Parietal lobe (tissue), 2 donors: ENCODE results near the gene SH3GL2.

DNA sequence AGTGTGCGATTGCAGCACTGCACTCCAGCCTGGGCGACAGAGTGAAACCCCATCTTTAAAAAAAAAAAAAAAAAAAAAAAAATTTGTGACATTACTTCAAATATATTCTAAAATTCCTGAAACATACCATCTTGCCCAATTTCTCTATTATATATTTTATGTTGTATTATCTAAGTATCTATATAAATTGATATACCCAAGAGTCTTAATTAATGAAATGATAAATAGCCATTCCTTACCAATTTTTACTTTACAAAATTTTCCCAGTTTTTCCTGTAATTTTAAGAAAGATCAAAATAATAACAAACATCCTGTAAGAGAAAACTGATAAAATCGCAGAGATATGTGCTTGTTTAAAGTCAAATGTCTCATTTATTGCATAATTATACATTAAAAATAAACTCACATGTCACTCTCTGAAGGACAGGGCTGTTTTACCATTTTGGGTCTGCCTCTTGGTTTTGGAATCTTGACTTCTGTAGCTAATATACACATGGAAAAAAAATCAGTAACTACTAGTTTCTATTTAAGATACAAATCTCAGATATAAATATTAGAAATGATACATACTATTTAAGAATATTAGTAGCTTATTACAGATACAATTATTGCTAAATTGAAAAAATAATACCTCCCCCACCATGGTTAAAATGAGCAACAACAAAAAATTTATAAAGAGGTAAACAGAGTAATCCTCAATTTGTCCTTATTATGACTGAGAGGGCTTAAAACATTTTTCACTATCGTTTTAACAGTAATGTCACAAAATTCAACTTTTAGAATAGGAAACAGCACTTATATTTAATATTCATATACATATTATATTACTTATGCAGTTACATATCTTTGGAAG is 32.5 kb downstream of the PSIP1 start:
- RAMPAGE, long total RNA = no peak

DNA sequence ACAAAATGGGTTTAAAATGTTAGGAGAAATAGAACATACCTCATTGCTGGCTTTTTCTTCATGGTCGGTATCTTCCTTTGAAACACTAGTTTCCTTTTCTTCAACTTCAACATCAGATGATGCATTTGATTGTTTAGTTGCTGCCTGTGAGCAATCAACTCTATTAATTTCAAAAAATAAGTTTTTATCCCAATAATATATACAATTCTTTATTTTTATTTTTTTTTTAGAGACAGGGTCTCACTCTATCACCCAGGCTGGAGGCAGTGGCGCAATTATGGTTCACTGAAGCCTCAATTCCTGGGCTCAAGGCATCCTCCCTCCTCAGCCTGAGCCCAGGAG is 24.0 kb downstream of the PSIP1 start:
- RAMPAGE, long total RNA = no peak

DNA sequence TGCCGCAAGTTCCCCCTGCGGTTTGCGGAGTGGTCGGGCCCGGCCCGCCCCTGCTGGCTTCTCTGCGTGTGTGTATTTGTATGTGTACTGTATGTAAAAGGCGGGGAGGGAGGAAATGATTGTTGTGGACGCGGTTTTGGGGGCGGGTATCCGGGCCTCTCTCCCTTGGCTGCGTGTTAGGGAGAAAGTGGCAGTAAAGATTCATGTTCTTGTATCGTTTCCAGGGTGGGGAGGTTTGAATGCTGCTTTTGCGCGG is 346 bp upstream of the PSIP1 start:
- RAMPAGE, long total RNA = no peak

GRCh38 chr9:15531075-15531478 is 20.3 kb upstream of the PSIP1 start:
- RAMPAGE, long total RNA = no peak

DNA sequence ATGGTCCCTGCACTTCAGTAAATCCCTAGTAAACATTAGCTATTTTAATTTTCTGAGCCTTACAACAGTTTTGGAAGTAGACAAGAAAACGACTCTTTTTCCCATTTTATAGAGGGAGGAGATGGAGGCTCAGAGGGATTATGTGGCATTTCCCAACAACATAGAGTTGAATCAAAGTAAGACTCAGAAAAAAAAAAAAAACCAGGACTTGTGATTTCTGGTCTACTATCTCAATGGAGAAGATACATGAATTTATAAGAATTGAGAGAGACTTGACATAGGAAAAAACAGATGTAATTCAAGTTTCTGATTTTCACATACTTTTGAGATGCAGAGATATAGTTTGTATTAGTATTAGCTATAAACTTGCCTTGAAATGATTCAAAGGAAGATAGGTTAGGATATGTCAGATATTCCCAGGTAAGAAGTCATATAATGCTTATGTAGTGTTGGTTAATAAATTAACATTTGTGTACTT is 365.4 kb downstream of the CCDC171 start:
- RAMPAGE, long total RNA = no peak

DNA sequence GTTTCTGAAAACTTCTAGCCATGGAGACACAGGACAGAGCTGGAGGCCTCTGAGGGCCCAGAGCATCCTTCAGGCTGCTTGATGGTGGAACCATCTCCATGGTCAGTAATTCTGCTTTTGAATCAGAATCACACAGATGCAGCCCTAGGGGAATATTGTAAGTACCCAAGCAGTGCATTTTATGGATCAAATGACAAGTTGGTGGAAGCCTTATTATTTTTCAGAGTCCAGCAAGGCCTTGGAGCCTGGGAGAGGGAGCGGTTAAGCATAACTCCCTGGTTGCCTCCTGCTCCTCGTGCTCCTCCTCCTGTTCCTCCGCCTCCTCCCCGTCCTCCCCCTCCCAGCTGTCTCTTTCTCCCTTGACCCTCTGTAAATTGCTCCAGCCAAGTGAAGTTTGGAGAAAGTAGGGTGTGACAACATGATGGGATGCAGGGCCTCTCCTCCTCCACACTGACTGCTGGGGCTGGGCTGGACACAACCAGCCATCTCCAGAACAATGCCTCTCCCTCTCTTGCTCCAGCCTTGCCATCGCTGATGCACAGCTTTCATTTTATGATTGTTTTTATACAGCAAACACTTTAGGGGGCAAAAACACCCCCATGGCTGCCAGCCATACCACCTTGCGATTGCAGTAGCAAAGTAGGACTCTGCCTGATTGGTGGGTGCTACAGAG is 586.9 kb downstream of the CCDC171 start:
- RAMPAGE, long total RNA = no peak

DNA sequence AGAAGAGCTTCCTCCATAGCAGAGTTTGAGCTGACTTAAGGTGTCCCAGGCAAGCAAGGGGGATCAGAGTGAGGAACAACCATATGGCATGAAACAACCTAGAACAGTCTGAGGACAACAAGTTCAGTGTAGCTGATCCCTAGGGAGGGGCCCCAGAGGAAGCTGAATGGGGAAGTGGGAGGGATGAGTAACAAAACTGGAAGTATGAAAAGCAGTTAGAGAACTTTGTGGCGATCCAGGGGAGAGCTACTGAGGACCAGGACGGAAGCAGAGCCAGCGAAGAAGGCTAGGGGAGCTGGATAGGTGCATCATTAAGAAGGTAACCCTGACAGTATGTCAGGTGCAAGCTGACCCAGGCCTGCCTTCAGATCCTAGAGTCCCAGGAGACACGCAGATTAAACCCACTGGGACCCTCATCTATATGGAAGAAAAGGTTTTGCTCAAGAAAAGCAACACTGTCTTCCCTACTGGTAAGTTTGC is 580.8 kb downstream of the BNC2 start:
- RAMPAGE, long total RNA = no peak

DNA sequence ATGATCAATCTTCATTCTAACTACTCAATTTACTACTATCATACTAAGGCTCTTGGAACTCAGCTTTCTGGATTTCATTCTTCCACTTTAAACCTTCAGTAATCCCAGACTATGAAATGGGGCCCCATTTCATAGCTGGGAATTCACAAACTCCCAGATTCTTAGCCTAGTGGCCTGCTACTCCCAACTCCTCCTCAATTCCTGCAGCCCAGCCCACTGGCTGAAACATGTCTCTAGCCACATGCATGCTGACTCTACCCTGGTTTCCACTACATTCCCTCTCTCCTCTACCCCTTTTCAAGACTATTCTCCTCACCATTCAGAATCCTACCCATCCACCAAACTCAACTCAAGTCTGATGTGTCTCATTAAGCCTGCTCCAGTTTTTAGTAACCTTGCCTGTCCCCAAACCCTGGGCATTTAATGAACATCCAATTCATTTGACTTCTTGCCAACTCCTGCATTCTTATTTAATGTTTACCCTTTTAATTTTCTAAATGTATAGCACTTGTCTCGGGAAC is 370.5 kb downstream of the BNC2 start:
- RAMPAGE, long total RNA = no peak

DNA sequence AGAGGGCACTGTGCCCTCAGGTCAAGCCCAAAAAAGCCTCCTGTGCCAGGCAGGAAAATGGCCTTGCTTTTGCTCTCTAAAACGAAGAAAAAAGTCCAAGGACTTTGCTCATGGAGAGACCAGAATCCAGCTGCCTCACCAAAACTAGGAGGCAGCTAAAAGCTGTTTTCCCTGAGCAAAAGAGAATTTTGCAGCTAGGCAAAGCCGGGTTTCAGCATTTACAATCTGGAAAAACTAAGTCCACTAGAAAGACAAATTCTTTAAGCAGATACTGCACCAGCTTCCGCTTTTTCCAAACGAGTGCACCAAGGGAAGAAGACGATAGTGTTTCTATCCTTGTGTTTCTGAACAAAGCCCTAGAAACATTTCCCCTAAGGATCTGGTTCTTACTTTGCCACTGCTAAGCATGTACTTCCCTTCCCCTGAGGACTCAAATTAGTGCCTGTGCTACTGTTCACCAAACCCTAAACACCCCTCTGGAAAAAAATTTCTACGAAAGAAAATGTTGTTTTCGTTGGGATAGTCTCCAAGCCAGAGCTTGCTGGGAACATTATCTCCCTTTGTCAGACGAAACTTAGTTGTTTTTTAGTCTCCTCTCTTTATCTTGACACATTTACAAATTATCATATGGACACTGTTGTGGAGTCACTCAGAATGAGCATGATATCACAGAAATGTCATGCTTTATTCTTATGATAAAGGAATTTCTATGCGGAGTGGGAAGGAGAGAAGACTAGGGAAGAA is 294.6 kb downstream of the BNC2 start:
- RAMPAGE, long total RNA = no peak

DNA sequence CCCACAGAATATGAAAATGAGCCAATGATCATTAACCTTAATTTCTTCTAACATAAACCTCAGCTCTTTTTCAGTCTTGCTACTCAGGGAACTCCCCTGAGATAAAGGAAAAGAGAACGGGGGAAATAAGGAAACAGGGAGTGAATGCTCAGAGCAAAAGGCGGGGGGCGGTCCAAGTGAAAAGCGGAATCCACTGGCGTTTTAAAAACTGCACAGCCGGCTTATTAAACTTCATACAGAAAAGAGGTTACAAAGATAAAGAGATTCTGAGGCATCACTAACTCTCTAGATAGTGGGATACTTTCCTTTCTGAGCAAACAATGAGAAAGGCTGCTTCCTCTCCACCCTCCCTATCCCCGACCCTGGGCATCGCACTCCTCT is 245.1 kb downstream of the BNC2 start:
- RAMPAGE, long total RNA = no peak

DNA sequence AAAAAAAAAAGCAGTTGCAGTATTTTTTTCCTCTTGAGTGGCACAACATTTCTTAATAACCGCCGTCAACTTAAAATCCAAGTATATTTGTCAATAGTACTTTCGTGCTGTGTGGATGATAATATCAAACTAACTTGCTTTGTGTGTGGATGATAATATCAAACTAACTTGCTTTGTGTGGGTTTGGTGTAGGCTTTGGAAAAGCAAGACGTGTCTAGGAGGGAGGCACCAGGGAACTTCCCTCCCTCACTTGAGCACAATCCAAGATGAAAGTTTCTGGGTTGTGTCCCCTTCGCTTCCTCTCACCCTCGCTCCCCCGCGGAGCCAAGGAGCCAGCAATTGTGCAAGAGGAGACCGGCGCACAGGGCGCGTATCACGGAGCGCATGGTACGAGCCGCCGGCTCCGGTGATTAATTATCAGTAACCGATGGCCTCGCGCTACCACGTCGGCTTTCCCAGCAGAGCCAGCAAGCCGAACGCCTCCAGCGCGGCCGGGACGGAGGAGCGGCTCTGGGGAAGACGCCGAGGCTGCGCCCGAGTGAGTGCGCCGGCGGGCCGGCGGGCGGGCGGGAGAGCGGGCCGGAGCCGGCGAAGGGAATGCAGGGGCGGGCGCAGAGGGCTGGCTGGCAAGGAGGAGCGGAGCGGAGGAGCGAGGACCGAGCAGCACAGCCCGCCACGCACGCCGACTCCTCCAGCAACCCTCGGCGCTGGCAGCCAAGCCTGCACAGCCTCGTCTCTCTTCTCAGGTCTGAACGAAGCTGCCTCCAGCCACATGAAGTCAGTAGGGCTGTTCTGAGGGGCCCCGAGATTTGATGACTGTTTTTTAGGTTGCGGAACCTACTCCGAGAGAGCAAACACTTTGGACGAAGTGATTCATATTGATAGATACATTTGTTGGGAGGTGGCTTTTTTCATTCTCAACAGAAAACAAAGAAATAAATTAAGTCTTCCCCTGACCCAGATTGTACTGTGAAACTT is 143.6 kb downstream of the BNC2 start:
- RAMPAGE, long total RNA = no peak

DNA sequence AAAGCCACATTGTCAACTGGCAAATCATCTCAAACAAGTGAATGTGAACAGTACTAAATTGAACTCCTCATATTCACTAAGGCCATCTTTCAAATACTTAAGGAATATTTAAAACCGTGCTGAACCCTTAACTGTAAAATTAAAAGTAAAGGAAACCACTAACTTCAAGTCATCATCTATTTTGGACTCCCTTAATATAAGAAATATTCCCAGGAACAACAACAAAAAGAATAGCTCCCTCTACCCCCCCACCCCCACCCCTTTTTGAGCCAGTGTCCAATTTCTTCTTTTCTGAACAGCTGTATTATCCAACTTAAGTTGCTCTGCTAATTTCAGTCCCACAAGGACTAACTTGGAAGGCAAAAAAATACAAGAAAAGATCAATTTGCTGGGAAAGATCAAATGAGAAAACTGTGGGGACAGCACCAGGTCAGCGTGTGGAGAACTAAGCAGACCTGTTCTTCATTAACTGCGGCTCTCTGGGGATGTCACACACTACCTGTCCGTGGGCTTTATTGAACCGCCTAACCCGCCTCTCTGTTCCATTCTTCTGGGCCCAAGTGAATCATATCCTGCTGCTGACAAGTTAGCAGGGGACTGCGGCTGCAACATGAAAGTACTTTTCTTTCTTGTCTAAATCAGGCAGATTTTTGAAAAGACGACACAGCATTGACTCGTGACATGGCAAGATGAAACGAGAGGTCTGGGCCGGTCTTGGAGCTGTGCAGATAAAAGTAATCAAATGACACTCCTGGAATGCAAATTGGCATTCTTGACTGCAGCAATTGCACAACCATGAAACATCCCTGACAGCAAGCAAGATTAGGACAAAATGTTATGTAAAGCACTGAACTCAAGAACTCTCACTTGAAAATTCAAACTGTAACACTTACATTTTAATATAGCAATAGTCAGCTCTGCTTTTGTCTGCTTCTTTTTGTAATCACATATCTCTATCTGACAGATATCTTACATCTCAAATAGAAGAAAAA is 2.7 kb downstream of the BNC2 start:
- RAMPAGE, long total RNA = no peak

- RAMPAGE, long total RNA = no peak
These were observed 3.6 kb downstream of the CNTLN start for GRCh38 chr9:17138427-17138823.

DNA sequence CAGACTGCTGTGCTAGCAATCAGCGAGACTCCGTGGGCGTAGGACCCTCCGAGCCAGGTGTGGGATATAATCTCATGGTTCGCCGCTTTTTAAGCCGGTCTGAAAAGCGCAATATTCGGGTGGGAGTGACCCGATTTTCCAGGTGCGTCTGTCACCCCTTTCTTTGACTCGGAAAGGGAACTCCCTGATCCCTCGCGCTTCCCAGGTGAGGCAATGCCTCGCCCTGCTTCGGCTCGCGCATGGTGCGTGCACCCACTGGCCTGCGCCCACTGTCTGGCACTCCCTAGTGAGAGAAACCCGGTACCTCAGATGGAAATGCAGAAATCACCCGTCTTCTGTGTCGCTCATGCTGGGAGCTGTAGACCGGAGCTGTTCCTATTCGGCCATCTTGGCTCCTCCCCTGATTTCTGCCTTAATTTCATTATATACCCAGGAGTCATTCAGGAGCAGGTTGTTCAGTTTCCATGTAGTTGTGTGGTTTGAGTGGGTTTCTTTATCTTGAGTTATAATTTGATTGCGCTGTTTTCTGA is 155.9 kb downstream of the CNTLN start:
- RAMPAGE, long total RNA = no peak

GRCh38 chr9:17578826-17580081 is at the start of gene SH3GL2:
Gene SH3GL2, plus strand, starts transcription at chr9:17579066.
- RAMPAGE, long total RNA = no peak

- RAMPAGE, long total RNA = no peak
These were observed 295.7 kb upstream of the ADAMTSL1 start for GRCh38 chr9:18178234-18178732.

GRCh38 chr9:18383053-18383510 is 90.9 kb upstream of the ADAMTSL1 start:
- RAMPAGE, long total RNA = no peak

DNA sequence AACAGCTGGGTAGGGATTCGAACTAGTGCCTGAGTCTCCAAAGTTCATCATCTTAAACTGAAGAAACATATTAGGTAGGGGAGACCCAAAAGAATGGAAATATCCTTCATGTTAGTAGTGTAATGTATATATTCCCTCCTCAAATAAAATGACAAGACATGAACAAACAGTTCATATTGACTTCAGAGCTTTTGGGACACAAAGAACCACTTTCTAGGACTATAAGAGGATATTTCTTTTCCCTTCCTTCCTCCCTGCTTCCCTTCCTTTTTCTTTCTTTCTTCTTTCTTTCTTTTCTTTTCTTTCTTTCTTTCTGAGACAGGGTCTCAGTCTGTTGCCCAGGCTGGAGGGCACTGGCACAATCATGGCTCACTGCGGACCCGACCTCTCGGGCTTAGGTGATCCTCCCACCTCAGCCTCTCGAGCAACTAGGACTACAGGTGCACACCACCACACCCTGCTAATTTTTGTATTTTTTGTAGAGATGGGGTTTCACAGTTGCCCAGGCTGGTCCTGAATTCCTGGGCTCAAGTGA is 10.4 kb downstream of the PLIN2 start:
- RAMPAGE, long total RNA = no peak

GRCh38 chr9:19148982-19149666 is 21.8 kb upstream of the PLIN2 start:
- RAMPAGE, long total RNA = no peak

GRCh38 chr9:19229413-19229701 is 1.1 kb upstream of the DENND4C start:
- RAMPAGE, long total RNA = no peak